Heart (tissue), 3 donors: ENCODE results near the gene CEP192.

GRCh38 chr18:12839063-12840010, 44.7 kb downstream of the PTPN2 start:
- RAMPAGE, long total RNA, 2 experiments, result no peak in any of the 2 experiments

GRCh38 chr18:12944811-12945263, 3.0 kb upstream of the SEH1L start:
- RAMPAGE, long total RNA, 2 experiments, result no peak in any of the 2 experiments

DNA sequence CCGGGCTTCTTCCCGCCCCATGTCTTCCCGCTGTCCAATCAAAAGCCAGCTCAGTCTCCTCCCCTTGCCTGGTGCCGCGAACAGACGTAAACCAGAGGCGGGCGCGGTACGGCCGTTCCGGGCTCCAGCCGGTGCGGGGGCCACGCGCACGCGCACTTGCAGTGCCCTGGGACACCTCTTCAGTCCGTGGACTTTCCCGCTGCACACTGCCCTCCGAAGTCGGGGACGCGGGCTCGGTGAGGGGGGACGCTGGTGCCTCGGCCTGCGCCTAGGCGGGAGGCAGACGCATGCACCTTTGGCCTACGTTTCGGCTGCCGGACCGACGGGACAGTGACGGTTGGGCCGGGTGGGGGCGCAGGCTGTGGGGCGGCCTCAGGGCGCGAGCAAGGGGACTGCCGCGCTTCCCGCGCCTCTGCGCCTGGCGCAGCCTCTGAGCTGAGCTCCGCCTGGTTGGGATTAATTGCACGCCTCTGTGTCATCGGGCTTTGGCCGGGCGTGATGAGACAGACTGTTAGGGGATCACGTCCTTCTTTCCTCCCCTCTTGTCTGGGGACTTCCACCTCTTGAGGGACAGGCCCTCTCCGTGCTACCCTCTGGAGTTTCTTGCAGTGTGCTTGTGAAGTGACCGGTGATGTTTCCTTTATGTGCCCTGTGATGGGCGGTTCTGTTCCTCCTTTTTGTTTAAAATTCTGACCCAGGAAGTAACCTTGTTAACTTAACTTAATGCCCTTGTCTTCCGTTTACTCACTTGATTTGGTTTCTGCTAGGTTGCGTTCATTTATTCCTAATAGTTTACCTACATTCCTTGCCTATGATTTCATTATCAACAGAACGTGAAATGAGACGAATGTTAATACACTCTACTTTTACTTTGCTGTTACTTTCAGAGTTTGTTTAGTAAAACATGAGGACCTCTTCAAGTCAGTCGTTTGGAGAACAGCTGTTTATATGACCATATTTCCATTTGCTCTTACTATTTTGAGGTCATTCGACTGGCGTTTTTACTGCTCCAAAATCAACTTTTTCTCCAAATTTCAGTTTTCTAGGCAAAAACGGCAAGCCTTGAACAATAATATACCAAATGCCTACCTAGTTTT, at the start of gene CEP192:
TSS of gene CEP192 (plus strand) at position 161 of the 1,097 bp plus-strand sequence.
- RAMPAGE, long total RNA, 2 experiments, result no peak in any of the 2 experiments

DNA sequence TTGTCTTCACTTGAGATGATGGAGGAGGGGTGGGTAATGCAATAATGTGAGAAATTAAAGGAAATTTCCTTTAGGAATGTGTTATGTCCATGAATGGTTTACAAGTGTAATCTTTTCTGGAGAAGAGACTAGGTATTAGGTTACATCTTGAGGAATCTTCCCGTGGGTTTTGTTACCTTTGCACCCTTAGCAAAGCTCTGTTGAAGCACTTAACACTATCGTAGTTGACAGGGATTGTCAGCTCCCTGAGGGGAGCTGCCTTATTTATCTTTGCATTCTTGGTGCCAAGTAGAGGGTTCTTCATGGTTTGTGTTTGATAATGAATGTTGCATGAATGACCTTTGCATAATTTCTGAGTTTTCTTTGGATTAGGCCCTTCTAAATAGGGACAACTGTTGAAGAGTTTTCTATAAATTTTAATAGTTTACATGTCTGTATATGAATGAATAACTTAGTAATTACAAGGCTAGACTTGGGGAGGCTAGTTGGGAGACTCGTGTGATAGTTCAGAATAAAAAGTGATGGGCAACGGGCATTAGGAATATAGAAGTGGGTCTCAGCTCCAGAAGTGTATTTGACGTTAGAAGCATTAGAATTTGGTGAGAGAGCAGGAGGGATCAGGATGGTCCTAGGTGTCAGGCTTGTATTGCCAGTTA, 1.5 kb downstream of the CEP192 start:
- RAMPAGE, long total RNA, 2 experiments, result no peak in any of the 2 experiments

DNA sequence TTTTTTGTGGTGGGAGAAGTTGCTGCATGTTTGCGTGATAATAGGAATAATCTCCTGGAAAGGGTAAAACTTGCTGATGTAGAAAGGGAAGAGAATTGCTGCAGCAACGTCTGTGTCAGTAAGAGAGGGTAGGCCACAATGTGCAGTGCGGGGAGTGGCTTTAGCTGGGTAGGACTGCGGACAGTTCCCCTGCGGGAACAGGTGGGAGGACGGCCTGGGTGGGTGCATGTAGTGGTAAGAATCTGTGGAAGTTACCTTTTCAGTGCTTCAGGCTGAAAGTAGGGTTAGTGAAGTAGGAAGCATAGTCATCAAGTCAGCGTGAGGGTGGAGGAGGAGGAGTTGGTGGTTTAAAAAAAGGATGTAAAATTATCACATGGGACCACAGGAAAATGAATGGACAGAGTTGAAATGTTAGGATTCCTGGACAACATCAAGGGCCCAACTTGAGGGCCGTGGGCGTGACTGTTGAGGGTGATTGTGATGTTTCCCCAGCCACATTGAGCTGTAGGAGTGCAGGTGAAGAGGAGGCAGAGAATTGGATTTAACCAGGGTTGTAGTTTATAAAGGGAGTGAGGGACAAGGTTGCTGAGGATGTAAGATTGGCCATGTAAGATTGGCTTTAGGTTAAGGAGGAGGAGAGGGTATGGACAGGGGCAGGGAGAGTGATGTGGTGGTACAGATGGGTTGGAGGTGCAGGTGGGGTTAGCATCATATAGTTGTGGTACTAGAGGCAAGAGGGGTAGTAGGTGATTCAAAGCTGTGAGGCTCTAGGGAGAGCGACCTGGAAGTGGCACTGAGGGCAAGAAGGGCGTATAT, 13.4 kb downstream of the CEP192 start:
- RAMPAGE, long total RNA, 2 experiments, result no peak in any of the 2 experiments

DNA sequence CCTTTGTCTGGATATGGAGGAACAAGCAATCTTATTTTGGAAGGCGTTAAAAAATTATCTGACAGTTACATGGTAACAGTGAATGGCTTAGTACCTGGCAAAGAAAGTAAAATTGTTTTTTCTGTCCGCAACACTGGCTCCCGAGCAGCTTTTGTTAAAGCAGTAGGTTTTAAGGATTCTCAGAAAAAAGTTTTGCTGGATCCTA, 95.8 kb downstream of the CEP192 start:
- RAMPAGE, long total RNA, 2 experiments, result no peak in any of the 2 experiments

DNA sequence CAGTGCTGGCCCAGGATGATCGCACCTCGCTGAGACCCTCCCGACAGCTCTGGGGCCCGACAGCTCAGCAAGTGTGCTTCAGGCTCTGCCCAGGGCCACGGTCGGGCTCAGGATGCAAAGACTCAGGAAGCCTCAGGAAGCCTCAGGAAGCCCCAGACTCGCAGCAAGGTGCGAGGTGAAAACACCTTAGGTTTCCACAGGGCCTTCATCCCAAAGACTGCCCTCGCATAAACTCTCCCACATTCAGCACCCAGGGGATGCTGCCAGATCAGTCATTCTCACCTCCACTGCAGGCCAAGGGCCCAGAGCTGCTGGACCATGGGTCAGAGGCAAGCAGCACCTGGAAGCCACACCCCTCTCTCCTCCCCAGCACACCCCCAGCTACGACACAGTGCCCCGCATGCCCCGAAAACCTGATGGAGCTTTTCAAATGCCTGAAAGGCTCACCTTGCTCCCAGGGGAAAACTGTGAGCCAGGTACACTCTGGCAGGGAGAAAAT, 32.0 kb upstream of the LDLRAD4 start:
- RAMPAGE, long total RNA, 2 experiments, result no peak in any of the 2 experiments

GRCh38 chr18:13217075-13217418, 1.5 kb upstream of the LDLRAD4 start:
- RAMPAGE, long total RNA, 2 experiments, result no peak in any of the 2 experiments

GRCh38 chr18:13217419-13218571, 765 bp upstream of the LDLRAD4 start:
- RAMPAGE, long total RNA, 2 experiments, result no peak in any of the 2 experiments

- RAMPAGE, long total RNA, 2 experiments, result no peak in any of the 2 experiments
Observed at GRCh38 chr18:13279239-13279545, 60.6 kb downstream of the LDLRAD4 start.

DNA sequence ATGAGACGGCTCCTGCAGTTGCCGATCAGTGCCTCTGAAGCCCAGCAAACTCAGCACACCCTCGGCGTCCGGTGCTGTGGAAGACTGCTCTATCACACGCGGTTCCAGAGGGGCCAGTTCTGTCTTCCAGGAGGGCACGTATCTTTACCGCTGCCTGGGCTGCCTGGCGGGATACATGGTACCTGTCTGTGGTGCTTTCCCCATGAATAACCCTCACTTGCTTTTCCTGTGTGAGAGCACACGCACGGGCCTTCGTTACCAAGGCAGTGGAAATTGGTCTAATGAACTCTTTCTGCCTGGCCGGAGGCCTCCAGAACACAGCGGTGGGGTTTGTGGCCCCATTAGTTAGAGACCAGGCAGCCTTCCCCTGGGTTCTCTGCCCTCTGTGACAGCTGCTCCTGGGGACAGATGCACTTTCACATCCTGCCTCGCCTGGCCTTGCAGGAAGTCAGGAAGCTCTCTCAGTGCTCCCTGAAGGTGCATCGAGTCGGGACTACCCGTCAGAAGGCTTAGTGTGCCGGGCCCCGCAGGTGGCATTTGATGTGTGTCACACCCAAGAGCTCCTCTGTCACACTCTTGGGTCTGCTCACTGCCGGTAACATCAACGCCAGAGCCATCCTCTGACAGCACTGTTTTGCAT, 158.2 kb downstream of the LDLRAD4 start:
- RAMPAGE, long total RNA, 2 experiments, result no peak in any of the 2 experiments

GRCh38 chr18:13438680-13439110, 220.1 kb downstream of the LDLRAD4 start:
- RAMPAGE, long total RNA, 2 experiments, result no peak in any of the 2 experiments

GRCh38 chr18:13499758-13500000, 226.7 kb downstream of the FAM210A start:
- RAMPAGE, long total RNA, 2 experiments, result no peak in any of the 2 experiments

- RAMPAGE, long total RNA, 2 experiments, result no peak in any of the 2 experiments
Observed at GRCh38 chr18:13501244-13501710, 225.1 kb downstream of the FAM210A start.

- RAMPAGE, long total RNA, 2 experiments, result no peak in any of the 2 experiments
Observed at GRCh38 chr18:13726815-13727606, 538 bp downstream of the RNMT start.

DNA sequence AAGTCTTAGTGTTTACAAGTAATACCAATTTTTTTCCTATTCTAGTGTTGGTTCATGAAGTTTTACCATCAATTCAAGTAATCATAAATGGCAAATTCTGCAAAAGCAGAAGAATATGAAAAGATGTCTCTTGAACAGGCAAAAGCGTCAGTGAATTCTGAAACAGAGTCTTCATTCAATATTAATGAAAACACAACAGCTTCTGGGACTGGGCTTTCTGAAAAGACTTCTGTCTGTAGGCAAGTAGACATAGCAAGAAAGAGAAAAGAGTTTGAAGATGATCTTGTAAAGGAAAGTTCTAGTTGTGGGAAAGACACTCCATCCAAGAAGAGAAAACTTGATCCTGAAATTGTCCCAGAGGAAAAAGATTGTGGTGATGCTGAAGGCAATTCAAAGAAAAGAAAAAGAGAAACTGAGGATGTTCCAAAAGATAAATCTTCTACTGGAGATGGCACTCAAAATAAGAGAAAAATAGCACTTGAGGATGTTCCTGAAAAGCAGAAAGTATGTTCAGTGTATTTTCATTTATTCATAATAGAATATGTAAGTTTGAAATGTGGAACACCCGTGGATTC, 5.0 kb downstream of the RNMT start:
- RAMPAGE, long total RNA, 2 experiments, result no peak in any of the 2 experiments

- RAMPAGE, long total RNA, 2 experiments, result no peak in any of the 2 experiments
Observed at GRCh38 chr18:13760990-13761798, 34.7 kb downstream of the RNMT start.

- RAMPAGE, long total RNA, 2 experiments, result no peak in any of the 2 experiments
Observed at GRCh38 chr18:14043155-14043441, 89.1 kb downstream of the ZNF519 start.

DNA sequence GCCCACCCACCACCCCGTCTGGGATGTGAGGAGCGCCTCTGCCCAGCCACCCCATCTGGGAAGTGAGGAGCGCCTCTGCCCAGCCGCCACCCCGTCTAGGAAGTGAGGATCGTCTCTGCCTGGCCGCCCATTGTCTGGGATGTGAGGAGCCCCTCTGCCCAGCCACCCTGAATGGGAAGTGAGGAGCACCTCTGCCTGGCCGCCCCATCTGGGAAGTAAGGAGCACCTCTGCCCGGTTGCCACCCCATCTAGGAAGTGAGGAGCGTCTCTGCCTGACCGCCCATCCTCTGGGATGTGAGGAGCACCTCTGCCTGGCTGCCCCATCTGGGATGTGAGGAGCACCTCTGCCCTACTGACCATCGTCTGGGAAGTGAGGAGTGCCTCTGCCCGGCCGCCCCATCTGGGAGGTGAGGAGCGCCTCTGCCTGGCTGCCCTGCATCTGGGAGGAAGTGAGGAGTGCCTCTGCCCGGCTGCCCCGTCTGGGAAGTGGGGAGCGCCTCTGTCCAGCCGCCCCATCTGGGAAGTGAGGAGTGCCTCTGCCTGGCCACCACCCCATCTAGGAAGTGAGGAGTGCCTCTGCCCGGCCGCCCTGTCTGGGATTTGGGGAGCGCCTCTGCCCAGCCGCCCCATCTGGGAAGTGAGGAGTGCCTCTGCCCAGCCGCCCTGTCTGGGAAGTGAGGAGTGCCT, 90.4 kb upstream of the ZNF519 start:
- RAMPAGE, long total RNA, 2 experiments, result no peak in any of the 2 experiments

GRCh38 chr18:14450691-14451012, 92.7 kb downstream of the POTEC start:
- RAMPAGE, long total RNA, 2 experiments, result no peak in any of the 2 experiments